LHCN-M2 (cell line): ENCODE measurements around the gene CCN2.

DNA sequence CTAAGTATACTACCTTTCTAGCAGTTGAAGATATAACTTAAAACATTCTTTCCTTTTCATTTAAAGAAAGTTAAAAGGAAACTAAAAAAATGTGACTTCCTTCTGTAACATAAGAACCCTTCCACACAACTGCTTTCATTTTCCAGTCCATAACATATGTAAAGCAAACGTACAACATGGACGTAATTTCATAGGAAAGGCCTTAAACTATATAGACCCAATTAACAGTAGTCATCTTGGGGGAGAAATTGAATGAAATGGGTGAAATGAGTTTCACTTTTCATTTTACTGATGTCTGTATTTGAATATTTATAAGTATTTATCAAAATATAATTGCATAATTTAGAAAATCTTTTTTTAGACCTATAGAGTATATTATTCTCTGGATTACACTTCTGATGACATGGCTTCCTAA, 260.6 kb downstream of the PTPRK start:
- RAMPAGE, long total RNA: no peak

GRCh38 chr6:128339688-128340324, 180.6 kb downstream of the PTPRK start:
- RAMPAGE, long total RNA: no peak

- RAMPAGE, long total RNA: no peak
Observed at GRCh38 chr6:128505459-128505678, 15.0 kb downstream of the PTPRK start.

DNA sequence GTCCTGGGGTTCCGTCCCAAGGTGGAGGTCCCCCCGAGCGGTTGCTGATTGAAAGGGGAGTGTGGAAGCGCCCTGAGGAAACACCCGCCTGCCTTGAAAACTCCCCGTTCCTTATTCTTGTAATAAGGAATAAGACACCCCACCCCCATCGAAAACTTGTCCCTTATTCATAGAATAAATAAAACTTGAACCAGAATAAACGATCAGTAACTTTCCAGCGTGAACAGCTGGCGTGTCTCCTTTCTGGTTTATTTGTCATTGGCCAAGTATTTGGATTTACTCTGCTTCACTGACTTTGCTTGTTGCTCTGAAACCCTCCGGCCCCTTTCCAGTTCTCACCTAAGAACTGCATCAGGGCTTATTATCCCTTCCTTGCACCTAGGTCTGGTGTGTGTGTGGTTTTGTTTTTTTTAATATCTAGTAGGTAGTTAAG, 559 bp upstream of the PTPRK start:
- RAMPAGE, long total RNA: no peak

DNA sequence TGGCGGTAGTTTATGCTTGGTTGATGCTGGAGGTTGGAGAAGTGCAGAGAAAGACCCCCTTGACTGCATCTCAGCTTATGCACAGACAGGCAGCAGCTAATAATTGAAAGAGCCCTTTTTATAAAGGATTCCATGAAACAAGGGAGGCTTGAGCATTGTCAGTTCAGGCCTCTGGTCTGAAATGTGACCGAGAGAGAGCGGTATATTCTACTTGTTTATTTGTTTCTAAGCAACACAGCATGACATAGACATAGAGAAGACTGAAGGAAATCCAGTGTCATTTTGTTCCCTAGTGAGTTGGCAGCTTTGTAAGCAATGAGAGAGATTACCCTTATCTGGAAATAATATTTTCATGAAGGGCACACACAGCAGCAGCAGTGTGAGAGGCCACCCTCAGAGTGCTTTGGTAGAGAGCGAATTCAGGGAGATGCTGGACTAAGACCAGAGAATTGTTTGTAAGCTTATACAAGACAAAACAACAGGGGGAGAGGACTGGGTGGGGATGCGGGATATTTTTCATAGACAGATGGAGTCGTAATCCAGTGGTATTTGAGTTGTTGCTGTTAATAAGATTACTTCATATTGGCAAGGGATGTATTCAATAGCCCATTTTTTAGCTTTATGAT, 34.6 kb upstream of the LAMA2 start:
- RAMPAGE, long total RNA: no peak

GRCh38 chr6:128912578-128913084, 29.7 kb downstream of the LAMA2 start:
- RAMPAGE, long total RNA: no peak

DNA sequence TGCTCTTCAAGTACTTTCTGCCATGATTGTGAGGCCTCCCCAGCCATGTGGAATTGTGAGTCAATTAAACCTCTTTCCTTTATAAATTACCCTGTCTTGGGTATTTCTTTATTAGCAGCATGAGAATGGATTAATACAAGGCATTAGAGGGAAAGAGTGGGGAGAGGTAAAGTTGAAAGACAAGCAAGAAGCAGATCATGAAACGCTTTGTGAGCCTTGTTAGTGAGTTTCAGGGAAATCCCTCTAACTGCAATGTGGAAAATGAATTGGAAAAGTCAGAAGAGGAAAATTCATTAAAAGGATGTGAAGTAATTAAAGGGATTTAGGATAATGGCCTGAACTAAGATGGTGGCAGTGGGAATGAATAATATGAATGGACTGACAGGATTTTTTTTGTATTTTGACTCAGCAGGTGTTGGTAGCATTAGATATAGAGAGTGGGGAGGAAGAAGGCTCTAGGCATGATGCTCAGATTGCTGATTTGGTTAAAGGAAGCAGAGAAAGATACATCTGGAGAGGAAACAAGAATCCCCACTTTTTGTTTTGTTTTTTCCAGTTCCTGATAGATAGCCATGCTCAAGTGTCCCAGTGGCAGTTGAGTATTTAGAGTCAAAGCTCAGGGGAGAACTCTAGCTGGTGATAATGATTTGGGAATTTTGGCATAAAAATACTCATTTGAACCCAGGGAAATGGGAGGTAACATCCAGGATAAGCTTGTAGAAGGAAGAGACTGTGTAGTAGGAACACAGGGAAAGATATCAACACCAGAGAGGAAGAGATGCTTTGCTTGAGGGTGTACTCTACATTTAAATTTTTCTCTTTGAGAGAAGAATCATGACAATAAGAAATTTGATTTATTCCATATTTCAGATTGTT, 93.1 kb downstream of the LAMA2 start:
- RAMPAGE, long total RNA: no peak

GRCh38 chr6:129065433-129065632, 182.4 kb downstream of the LAMA2 start:
- RAMPAGE, long total RNA: no peak

DNA sequence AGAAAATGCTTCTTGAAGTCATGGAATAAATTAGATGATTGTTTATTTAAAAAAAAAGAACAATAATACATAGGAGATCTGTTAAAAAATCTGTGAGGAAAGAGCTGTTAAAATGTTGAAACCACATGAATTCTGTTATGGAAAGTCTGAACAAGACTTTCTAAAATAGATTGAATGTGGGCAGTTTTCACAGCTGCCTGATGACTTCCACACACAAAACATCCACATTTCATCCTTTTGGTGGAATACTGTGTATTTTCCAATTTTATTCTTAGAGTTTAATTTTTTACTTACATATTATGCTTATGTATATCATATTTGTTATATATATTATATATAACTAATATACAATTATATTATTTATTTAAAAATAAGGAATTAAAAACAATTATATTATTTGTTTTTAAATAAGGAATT, 186.1 kb downstream of the LAMA2 start:
- RAMPAGE, long total RNA: no peak

DNA sequence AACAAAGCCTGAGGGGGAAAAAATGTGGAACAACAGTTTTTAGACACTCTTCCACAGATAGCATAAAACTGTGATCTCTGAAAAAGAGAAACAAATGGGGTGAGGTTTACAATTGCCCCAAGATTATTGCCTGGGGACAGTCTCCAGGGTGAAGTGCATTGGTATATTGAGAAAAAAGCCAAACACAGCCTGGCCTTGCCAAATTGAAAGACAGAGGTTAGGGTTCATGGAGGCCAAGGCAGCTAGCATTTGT, 318.0 kb downstream of the LAMA2 start:
- RAMPAGE, long total RNA: no peak

GRCh38 chr6:129646575-129647111, 63.3 kb downstream of the ARHGAP18 start:
- RAMPAGE, long total RNA: no peak

DNA sequence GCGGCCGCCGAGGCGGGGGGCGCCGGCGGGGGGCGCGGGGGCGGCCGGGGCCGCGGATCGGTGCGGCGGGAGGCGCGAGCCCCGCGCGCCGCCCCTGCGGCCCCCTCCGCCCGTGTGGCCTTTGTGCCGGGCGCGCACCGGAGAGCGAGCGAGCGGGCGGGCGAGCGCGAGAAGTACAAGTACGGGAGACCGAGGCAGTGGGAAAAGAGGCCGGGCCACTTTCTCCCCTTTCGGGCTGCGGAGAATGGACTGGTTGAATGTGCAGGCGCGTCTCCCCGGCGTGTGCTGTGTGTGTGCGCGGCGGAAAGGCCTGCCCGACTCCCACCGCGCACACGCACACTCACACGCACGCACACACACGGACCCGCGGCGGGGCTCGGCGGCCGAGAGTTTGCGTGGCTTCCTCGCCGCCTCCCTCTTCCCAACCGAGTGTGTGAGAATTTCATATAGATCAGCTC, 933 bp downstream of the L3MBTL3 start:
- RAMPAGE, long total RNA: no peak

DNA sequence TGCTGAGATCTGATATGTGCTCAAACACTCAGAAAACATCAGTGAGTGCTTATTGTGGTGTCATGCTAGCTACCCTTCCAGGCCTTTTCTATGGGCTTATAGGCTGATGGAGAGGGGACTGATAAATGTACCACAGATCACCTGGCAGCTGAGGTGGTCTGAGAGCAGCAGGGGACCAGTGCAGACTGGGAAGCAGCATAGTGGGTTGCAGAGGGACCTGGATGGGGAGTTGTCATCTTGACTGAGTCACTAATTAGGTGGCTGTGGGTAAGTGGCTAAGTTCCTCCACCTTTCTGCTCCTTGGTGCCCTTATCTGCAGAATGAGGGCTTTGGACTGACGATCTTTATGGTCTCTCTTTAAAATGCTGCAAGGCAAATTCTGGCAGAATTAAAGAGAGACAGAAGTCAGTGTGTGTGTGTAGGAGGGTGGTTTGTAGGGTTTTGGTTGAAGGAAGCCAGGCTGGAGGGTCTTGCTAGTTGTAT, 2.8 kb downstream of the TMEM200A start:
- RAMPAGE, long total RNA: no peak

- RAMPAGE, long total RNA: no peak
Observed at GRCh38 chr6:130920773-130921617, 93.8 kb downstream of the SMLR1 start.

DNA sequence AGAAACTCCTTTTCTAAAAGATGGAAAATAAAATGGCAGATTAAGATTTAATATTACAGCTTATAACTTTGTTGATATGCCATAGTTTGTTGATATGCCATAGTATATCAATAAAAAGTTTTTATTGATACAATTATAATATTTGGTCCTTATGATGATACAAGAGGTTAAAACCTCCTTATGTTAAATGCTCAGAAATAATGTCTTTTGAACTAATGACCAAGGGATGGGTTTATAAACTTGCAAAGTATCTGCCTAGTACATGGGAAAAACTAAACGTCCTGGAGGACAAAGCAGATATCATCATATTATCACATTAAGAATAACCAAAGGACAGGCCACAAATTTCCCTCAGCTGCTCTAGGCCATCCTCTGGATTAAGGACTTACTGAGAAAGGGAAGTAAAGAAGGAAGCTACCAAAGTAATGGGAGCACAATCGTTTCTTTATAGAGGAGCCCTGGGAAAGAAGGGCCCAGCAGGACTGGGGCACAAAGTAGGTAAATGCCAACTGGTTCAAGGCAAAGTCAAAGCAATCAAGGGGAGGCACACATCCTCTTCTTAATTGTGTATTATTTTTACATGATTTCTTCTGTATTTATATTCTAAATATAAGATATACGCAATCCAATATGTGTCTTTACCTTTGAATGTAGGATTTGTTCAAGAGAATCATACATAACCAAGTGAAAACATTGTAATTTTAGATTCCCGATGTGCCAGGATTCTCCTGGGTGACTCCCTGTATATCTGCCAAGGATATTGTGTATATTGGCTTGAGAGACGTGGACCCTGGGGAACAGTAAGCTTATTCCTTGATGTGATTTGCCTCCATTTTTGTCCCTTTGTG, 9.1 kb downstream of the ARG1 start:
- RAMPAGE, long total RNA: no peak

GRCh38 chr6:131841072-131841522, 33.3 kb downstream of the ENPP1 start:
- RAMPAGE, long total RNA: no peak

DNA sequence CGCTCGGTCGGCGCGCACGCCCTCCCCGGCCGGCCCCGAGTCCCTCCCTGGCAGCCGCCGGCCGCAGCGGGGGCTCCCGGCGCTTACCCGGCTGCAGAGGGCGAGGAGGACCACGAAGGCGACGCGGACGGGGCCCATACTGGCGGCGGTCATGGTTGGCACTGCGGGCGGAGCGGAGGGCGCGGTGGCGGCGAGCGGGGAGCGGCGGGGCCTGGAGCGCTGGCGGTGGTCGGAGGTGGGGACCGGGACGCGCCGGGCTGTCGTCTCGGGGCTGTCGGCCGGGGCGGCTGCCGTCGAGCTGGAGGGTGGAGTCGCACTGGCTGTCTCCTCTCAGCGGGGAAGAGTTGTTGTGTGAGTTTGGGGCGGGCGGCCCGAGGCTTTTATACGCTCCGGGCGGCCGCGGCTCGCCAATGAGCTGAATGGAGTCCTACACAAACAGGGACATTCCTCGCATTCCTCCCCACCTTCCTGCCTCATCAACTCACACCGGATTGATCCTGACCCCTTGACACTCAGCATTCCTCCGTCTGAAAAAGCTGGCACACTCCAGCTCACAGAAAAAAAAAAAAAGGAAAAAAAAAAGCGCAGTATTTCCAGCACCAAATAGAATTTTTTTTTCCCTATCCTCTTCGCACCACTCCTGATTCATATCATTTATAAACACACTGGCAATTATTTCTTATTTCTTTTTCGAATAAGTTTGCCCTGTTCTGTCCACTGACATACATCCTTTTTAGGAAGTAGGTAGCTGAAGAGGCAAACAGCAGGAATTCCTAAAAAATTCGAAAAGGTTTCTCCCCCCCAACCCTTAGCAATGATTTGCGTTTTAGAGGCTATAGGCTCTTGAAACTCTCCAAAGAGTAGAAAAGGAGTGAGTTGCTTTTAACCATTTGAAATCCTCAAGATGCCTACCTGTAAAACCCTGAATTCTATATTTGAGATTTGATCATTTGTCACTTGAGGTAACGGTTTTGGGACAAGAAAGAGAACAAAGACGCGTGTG, at the start of gene CCN2:
CCN2 (minus strand) TSS at position 353 of the 1,003 bp plus-strand sequence.
- RAMPAGE, long total RNA: no peak

GRCh38 chr6:132400216-132400488, 1.1 kb downstream of the MOXD1 start:
- RAMPAGE, long total RNA: no peak

GRCh38 chr6:132730490-132730988, 16.7 kb upstream of the VNN1 start:
- RAMPAGE, long total RNA: no peak

- RAMPAGE, long total RNA: no peak
Observed at GRCh38 chr6:132937391-132938107, 123.2 kb downstream of the RPS12 start.